Measurements from ENCODE around the genes MRPL24, ETV3, FCRL3, FCRL2, OR10K1 and OR6Y1.

- PRO-cap = no peak
- RAMPAGE, long total RNA, 2 experiments = no peak in any of the 2 experiments
Observed at GRCh38 chr1:156726512-156727302, 1.6 kb upstream of the METTL25B start.

- PRO-cap = unidirectional peak, minus-strand start at chr1:156740892; bidirectional peak, plus-strand start at chr1:156741395, minus-strand start at chr1:156741116
- RAMPAGE, long total RNA, 2 experiments = start-site peak on the minus strand in 2 of 2 experiments, at chr1:156741081-156741114 at its widest, 46 to 264 reads per replicate
Observed at GRCh38 chr1:156740209-156741236, at the start of gene MRPL24. Gene MRPL24 (minus strand): TSS chr1:156741088.

DNA sequence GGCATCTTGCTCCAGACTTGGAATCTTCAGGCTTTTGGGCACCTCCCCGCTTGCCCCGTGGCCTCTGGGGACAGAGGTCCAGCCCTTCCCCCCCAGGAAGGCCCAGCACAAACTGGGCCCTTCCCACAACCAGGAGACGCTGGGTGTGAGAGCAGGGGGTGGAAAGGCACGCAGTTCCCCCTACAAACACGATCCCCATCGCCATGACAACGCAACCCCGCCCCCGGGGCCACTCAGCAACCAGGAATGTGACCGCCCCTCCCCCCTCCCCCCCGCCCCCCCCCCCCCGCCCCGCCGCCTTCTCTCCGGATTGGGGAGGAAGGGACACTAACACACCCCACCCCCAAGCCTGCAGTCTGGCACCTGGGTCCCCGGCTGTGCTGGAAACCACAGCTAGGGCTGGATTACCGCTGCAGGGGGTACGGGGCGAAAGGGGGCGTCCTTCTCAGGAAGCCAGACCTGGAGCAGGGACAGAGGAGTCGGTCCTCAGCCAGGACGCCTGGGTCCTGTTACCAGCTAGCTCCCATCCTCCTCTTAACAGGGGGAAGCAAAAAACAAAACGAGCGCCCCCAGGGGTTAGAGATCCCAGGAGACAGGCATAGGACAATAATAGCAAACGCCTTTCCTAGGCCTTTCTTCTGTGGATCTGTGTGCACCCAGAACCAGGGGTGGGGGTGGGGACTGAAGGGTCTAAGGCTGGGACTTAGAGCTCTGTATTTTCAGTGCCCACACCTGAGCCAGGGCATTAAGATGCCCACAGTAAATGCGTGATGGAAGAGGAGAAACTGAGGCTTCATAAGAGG, 4.3 kb downstream of the HDGF start:
- PRO-cap = bidirectional peak, plus-strand start at position 354 of the sequence, minus-strand start at position 200 of the sequence
- RAMPAGE, long total RNA, 2 experiments = no peak in any of the 2 experiments

DNA sequence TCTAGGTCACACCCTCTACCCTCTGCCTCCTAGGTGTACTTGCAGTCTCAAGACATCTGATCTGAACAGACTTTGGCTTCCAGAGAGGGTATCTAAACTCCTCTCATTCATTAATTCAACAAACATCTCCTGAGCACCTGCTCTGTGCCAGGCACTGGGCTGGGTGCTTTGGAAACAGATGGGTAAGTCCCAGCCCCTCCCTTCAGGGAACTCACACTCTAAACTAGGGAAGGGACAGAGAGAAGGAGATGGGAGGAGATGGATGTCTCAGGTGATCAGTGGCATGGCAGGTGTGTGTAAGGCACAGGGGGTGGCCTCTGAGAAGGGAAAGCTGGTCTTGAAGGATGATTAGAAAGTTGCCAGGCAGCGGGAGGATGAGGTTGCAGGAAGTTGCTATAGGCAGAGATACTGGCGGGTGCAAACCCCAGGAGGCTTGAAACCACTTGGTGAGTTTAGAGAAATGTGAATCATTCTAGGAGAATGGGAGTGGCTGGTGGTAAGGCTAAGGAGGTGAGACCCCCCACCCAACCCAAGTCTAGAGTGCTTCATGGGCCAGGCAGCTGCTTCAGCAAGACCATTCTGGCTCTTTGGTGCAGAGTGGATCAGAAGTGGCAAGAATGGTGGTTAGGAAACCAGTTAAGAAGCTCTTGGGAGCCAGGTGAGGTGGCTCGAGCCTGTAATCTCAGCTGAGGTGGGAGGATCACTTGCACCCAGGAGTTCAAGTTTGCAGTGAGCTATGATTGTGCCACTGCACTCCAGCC, 9.1 kb downstream of the SH2D2A start:
- PRO-cap = no peak
- RAMPAGE, long total RNA, 2 experiments = no peak in any of the 2 experiments

GRCh38 chr1:156848231-156848655, 10.7 kb downstream of the INSRR start:
- PRO-cap = no peak
- RAMPAGE, long total RNA, 2 experiments = no peak in any of the 2 experiments

- PRO-cap = no peak
- RAMPAGE, long total RNA, 2 experiments = no peak in any of the 2 experiments
Observed at GRCh38 chr1:156941107-156941473, 20.7 kb downstream of the LRRC71 start.

- PRO-cap = no peak
- RAMPAGE, long total RNA, 2 experiments = no peak in any of the 2 experiments
Observed at GRCh38 chr1:156972546-156973278, 52.3 kb downstream of the LRRC71 start.

- PRO-cap = no peak
- RAMPAGE, long total RNA, 2 experiments = no peak in any of the 2 experiments
Observed at GRCh38 chr1:156973279-156974393, 53.2 kb downstream of the LRRC71 start.

- PRO-cap = no peak
- RAMPAGE, long total RNA, 2 experiments = no peak in any of the 2 experiments
Observed at GRCh38 chr1:157025950-157026421, 19.6 kb downstream of the ARHGEF11 start.

GRCh38 chr1:157138131-157139252, at the start of gene ETV3:
Gene ETV3 (minus strand): TSS chr1:157138395.
- PRO-cap = bidirectional peak, plus-strand start at chr1:157138607, minus-strand start at chr1:157138395; unidirectional peak, minus-strand start at chr1:157139116
- RAMPAGE, long total RNA, 2 experiments = start-site peak on the minus strand in 2 of 2 experiments, at chr1:157138344-157138392 at its widest, 399 to 503 reads per replicate

GRCh38 chr1:157240587-157240815, 102.3 kb upstream of the ETV3 start:
- PRO-cap = no peak
- RAMPAGE, long total RNA, 2 experiments = no peak in any of the 2 experiments

- PRO-cap = no peak
- RAMPAGE, long total RNA, 2 experiments = no peak in any of the 2 experiments
Observed at GRCh38 chr1:157249156-157249360, 110.9 kb upstream of the ETV3 start.

DNA sequence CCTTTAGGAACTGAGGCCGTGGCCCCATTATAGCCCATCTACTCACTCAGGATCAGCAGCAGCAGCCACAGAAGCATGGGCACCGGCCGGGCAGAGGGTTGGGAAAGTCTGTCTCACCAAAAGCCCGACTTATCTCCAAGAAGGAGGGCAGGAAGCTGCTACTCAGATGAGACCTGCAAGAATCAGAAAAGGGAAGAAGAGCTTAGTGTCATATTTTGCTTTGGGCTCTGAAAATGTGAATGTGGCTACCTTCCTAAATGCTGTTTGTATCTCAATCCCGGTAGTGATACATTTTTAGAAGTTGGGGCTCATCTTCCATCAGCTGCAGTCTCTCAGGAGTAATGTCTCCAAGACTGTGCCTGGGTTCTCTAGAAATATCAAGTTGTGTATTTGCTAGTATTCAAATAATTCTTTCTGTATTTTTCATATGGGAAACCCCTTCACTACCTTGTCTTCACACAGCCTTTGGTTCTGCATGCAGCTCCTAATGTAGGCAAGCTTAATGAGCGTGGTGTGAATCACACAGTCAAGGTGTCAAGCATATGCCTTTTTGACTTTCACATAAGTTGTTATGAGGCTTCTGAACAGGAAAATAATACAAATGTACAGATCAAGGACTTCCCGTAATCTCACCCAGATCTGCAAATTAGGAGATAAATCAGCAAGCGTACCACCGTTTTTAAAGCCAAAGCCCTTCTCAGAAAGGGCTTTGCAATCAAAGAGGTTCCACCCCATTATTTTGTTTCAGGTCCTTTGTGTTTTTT, at the start of gene FCRL3:
TSS of gene FCRL3 (minus strand) at position 357 of the 764 bp plus-strand sequence.
- PRO-cap = no peak
- RAMPAGE, long total RNA, 2 experiments = no peak in any of the 2 experiments

DNA sequence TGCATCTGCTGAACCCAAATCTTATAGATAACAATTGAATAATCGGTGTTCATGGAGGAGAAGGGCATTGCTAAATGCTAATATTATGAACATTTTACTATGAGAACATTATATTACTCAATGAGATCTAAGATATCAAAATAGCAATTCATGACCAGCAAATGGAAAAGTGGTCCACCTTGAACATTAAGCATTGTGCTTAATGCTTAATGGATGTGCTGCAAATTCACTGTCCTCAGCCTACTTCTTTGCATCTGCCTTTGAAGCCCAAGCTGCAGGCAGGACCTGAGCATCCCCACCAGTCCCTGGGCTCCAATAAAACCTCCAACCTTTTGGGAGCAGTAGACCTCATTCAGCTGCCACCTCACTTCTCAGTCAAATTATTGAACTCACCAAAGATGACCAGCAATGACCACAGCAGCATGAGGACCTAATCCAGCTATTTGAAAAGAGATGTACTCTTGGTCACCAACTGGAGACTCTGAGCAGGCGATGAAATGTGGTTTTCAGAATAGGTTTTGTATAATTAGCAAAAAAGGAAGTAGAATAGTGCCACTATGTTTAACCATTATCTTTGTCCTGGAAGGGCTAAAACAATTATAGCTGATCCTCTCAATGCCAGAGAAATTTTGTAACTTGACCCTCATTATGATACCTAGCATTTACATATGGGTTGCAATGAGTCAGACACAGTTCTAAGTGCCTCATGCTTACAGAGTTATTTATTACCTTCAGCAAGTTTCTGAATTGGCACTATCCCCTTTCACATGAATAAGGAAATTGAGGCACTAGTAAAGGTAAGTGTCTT, at the start of gene FCRL2:
TSS of gene FCRL2 (minus strand) at position 483 of the 808 bp plus-strand sequence.
- PRO-cap = no peak
- RAMPAGE, long total RNA, 2 experiments = no peak in any of the 2 experiments

GRCh38 chr1:157925697-157926127, 67.7 kb upstream of the KIRREL1 start:
- PRO-cap = no peak
- RAMPAGE, long total RNA, 2 experiments = no peak in any of the 2 experiments

DNA sequence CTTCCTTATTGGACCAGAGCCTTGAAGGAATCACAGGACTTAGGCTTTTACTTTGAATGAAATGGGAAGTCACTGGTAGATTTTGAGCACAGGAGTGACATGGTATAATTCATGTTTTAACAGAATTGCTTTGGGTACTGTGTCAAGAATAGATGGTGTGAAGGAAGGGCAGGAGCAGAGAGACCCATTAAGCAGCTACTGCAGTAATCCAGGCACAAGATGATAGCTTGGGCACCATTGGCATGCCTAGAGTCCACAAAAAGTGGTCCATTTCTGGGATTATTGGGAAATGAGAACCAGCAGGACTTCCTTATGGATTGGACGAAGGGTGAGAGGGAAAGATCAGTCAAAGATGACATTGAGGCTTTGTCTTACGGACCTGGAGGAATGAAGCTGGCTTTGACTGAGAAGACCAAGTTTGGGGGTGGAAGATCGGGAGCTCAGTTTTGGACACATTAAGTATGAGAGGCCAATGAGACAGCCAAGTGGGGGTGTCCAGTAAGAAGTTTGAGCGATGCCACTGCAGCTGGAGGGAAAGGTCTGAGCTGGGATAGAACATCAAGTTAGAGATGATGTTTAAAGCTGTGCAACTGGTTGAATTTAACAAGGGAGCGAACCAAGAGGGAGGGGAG, 52.6 kb downstream of the KIRREL1 start:
- PRO-cap = no peak
- RAMPAGE, long total RNA, 2 experiments = no peak in any of the 2 experiments

- PRO-cap = no peak
- RAMPAGE, long total RNA, 2 experiments = no peak in any of the 2 experiments
Observed at GRCh38 chr1:158461577-158461976, at the start of gene OR10K1. Gene OR10K1 (plus strand): TSS chr1:158461834.

GRCh38 chr1:158554282-158554838, at the start of gene OR6Y1:
Gene OR6Y1 (minus strand): TSS chr1:158554405.
- PRO-cap = no peak
- RAMPAGE, long total RNA, 2 experiments = no peak in any of the 2 experiments

DNA sequence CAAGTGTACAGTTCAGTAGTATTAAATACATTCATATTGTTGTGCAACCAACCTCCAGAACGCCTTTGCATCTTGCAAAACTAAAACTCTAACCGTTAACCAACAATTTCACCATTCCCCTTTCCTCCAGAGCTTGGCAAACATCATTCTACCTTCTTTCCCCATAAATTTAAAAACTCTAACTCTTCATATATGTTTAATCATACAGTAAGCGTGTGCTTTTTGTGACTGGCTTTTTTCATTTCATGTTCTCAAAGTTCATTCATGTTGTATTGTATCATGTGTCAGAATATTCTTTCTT, 2.2 kb downstream of the MNDA start:
- PRO-cap = no peak
- RAMPAGE, long total RNA, 2 experiments = no peak in any of the 2 experiments

- PRO-cap = no peak
- RAMPAGE, long total RNA, 2 experiments = no peak in any of the 2 experiments
Observed at GRCh38 chr1:158930309-158931084, 855 bp upstream of the PYHIN1 start.